ENCODE measurements around a stretch of chr1.

- PRO-cap = no peak
- RRBS = no CpG with 5 or more reads among the region's 9 CpGs
Observed at GRCh38 chr1:205914810-205915303, 28.4 kb downstream of the SLC26A9 start.

GRCh38 chr1:205947022-205947376 is 3.7 kb upstream of the SLC26A9 start:
- PRO-cap = no peak
- RRBS = no CpG with 5 or more reads among the region's 4 CpGs

DNA sequence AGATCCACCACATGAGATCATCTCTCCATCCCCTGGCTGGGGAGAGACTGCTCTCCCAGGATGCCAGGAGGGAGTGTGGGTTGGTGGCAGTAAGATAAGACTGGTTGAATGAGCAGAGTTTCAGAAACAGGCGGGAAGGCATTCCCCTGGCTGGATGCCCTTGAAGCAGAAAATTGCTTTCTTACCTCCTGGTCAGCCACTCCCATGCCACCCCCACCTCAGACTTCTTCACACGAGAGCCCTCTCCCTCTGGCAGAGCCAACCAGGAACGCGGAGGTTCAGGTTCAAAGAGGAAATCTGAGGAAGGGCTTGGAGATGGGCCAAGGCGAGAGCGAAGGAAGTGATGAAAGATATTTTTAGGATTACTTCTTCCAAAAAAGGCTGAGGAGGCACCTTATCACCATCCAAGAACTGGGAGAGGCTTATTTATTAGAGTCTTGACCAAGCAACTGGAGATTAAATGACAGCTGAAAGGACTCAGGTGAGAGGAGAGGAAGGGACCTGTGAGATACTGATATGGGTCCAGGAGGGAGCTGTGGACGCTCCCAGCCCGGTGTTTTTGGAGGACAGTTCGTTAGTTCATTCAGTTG is 18.8 kb upstream of the SLC26A9 start:
- PRO-cap = no peak
- RRBS = no CpG with 5 or more reads among the region's 9 CpGs

DNA sequence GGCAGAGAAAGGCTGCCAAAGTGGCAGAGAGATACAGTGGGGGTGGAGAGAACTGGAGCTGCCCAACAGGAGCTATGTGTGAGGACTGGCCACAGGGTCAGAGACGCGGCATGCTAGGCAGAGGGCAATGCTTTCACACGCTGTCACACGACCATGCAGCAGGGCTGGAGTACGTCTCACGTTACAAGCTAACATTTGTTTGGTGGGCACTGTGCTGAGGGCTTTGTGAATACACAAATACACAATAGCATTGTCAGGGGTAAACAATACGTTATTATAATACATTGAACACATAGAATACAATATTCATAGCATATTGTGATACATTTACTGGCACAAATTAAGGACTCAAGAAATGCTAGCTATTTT is 4.7 kb downstream of the RAB7B start:
- PRO-cap = no peak
- RRBS = no CpG with 5 or more reads among the region's 7 CpGs

GRCh38 chr1:206034399-206035399 is 11.0 kb upstream of the CTSE start:
- PRO-cap = no peak
- RRBS = no CpG with 5 or more reads among the region's 11 CpGs

- PRO-cap = no peak
- RRBS = no CpG with 5 or more reads among the region's 15 CpGs
Observed at GRCh38 chr1:206455294-206456432, 14.6 kb upstream of the IKBKE start.

GRCh38 chr1:206459769-206460299 is 10.4 kb upstream of the IKBKE start:
- PRO-cap = no peak
- RRBS = no CpG with 5 or more reads among the region's 8 CpGs

DNA sequence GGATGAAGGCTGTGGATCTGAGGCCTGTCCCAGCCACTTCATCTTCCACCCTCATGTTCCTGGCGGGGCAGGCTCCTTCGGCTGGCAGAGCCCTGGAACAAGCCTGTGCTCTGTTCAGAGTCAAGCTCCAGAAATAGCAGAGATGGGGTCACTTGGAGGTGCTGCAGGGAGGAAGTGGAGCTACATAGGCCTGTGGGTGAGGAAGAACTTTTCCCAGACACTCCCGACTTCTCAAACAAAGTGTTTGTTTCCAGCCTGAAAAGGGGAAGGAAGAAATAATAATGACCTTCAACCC is 16.7 kb downstream of the IKBKE start:
- PRO-cap = no peak
- RRBS = no CpG with 5 or more reads among the region's 3 CpGs

GRCh38 chr1:206540134-206540904 is 33.0 kb downstream of the RASSF5 start:
- PRO-cap = no peak
- RRBS = no CpG with 5 or more reads among the region's 10 CpGs

- PRO-cap = no peak
- RRBS = no CpG with 5 or more reads among the region's 6 CpGs
Observed at GRCh38 chr1:206560075-206560417, 52.2 kb downstream of the EIF2D start.

- PRO-cap = no peak
- RRBS = no CpG with 5 or more reads among the region's 14 CpGs
Observed at GRCh38 chr1:206574997-206575924, 37.0 kb downstream of the EIF2D start.

DNA sequence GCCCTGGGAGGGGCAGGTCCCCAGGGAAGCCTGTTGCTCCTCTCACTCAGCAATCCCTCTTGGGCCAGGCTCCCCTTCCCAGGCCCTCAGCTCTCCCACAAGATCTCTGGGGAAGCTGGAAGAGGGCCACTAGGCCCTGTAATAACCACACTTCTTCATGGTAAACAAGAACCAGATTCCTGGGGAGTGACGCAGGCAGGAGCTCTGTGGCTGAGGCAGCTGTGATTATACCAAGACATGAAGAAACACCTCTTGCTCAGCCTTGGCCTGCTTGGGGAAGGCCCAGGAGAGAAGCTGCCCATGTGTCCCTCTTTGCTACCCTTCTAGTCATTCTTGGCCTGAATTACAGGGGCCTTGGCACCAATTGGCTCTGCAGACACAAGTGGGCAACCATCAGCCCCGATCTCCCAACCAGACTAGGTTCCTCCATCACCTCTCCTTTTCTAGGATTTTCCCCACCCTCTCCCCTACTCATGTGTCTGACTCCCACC is 9.8 kb upstream of the MAPKAPK2 start:
- PRO-cap = bidirectional peak, plus-strand start at position 174 of the sequence, minus-strand start at position 143 of the sequence
- RRBS = no CpG with 5 or more reads among the region's 2 CpGs

DNA sequence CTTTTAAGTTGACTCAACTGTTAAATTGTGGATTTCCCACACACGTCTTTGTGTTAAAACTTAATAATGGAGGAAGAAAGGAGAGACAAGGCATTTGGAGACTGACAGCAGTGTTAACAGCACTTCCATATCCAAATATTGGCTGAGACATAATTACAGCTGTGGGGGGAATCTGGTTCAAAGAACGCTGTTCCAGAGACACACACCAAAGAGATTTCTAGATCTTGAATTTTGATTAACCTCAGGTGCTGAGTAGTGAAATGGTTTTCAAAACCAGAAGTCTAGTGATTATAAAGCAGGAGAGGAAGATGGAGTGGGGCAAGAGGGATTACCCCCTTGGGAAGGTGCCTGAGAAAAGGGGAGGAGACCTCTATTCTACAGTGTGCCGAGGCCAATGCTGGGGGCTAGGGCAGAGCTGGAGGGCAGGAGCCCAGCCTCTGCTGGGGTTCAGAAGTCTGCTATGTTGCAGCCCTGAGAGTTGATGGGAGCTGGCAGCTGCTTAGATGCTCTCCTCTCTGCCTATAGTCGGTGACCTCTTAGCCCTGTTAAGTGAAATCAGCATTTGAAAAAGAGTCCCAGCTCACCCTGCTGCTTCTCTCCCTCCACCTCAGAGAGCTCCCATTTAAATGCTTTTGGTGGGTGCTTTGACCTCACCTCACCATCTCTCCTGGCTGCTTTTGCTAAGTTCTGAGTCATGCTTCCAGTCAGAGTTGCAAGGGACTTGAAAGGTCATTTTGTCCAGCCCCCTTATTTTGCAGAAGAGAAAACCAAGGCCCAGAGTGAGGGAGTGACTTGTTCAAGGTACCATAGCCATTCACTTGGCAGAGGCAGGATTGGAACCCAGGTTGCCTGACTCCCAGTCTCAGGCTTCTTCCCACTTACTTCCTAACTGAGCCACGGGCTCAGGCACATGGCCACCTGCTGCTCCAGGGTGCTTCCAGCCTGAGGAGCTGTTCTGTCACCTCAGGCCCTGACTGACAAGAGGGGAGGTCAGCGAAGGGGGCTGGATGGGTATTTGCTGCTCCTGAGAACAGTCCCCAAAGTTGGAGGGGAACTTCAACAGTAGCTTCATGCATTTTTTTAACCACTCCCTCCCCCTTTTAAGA is 3.1 kb downstream of the MAPKAPK2 start:
- PRO-cap = no peak
- RRBS = no CpG with 5 or more reads among the region's 6 CpGs

- PRO-cap = no peak
- RRBS = no CpG with 5 or more reads among the region's 9 CpGs
Observed at GRCh38 chr1:206734713-206735712, 35.6 kb upstream of the IL19 start.

DNA sequence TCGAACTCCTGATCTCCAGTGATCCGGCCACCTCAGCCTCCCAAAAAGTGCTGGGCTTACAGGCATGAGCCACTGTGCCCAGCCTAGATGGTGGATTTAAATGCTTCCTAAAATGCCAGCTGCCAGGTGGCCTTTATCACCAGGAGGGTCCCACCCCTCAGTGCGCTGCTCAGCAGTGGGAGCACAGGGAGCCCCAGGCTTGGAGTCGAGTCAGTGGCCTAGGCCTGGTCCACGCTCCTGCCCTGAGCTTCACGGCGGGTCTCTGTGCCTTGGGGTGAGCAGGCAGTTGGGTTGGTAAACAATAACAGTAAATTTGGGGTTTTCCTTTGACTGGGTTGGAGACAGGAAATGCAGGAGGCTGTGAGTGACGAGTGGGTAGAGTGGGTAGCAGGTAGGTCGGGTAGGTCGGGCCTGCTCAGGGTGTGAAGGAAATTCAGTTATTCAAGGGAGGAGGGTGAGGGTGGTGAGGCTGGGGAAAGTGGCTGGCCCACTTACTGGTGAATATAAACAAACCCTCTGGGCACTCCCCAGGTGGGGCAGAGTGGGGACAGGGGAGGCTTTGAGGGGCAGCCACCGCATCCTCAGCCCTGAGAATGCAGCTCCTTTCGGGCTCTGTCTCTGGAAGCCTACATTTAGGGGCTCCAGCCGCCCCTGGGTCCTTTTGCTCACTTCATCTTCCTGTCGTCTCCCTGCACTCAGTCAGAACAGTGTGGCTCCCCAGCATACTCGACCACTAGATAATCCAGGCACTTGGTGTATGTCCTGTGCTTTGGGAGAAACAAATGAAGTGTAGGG is 33.5 kb upstream of the IL19 start:
- PRO-cap = no peak
- RRBS = no CpG with 5 or more reads among the region's 15 CpGs

GRCh38 chr1:206779579-206779841 is 7.2 kb upstream of the IL10 start:
- PRO-cap = no peak
- RRBS = no CpG with 5 or more reads among the region's 4 CpGs

GRCh38 chr1:206924528-206925292 is 3.0 kb upstream of the FCMR start:
- PRO-cap = no peak
- RRBS = no CpG with 5 or more reads among the region's 12 CpGs

GRCh38 chr1:206978172-206978698 is 8.0 kb upstream of the FCAMR start:
- PRO-cap = no peak
- RRBS = no CpG with 5 or more reads among the region's 7 CpGs

DNA sequence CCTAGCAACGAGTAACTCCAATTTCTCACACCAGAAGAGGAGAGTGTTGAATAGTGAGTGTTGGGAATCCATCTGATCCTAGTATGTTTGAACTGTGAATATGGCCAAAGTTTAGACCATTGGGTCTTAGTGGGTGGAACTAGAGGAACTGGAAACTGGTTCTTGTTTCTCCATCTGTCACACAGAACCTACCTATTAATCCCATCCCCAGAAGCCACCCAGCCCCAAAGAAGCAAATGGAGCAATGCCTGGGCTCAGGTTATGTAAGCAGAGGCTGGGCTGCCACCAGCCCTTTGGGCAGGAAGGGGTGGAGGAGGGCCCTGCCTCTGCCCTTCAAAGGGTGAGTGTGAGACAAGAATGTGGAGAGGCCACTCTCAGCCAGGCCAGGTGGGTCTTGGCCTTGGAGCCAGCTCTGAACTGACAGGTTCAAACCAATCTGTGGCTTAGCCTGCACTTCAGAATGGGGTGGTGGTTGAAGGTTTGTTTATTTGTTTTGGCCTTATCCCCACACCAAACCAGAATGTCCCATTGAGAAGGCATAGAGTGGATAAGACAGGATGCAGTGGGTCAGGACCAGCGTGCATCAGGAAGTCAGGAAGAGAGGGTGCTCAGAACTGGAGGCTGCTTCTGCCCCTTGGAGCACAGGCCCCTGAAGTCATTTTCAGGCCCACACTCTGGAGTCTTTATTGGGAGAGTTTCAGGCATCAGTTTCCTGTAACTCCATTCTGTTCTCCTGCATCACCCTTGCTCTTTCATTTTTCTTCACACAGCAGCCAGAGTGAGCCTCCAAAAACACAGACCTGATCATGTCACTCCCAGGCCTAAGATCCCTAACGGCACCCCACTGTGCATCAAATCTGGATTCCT is 29.8 kb downstream of the C1orf116 start:
- PRO-cap = no peak
- RRBS = no CpG with 5 or more reads among the region's 3 CpGs

- PRO-cap = no peak
- RRBS = no CpG with 5 or more reads among the region's 2 CpGs
Observed at GRCh38 chr1:207005564-207005949, 27.0 kb downstream of the C1orf116 start.

Data from Caco-2 (cell line).